WTC11 (cell line): ENCODE measurements around a stretch of chr14.

- PRO-cap = no peak
Measured at GRCh38 chr14:76257903-76258540, 106.3 kb downstream of the GPATCH2L start.

- PRO-cap = no peak
Measured at GRCh38 chr14:76348787-76349372, 27.1 kb upstream of the ESRRB start.

DNA sequence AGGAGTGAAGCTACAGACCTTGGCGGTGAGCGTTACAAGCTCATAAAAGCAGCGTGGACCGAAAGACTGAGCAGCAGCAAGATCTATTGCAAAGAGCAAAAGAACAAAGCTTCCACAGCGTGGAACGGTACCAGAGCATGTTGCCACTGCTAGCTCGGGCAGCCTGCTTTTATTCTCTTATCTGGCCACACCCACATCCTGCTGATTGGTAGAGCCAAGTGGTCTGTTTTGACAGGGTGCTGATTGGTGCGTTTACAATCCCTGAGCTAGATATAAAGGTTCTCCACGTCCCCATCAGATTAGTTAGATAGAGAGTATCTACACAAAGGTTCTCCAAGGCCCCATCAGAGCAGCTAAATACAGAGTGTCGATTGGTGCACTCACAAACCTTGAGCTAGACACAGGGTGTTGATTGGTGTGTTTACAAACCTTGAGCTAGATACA, 160.2 kb downstream of the ESRRB start:
- PRO-cap = no peak

- PRO-cap = no peak
Measured at GRCh38 chr14:76640634-76641426, 120.4 kb upstream of the VASH1 start.

DNA sequence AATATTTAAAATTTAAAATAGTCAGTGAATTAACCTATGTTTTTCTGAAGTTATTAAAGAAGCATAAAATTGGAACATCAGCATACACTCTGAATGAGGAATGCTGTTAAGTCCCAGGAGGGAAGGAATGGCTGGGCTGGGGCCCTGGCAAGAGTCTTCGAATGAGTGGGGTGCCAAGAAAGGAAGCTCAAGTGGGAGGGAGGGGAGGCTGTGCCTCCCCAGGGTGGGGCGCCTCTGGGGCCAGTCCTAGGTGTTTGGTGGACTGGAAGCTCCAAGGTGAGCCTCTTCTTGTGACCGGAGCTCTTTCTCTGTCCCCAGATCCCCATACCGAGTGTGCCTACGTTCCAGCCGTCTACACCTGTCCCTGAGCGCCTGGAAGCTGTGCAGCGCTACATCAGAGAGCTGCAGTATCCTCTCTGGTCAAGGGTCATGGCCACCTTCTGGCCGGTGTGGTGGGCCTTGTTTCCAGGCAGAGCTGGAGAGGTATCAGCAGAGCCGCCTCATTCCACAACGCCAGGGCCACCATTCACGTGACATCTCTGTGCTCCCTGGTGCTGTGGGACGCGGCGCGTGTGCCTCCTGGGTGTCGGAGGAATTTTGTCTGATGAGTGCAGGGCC, 8.5 kb downstream of the VASH1 start:
- PRO-cap = no peak

DNA sequence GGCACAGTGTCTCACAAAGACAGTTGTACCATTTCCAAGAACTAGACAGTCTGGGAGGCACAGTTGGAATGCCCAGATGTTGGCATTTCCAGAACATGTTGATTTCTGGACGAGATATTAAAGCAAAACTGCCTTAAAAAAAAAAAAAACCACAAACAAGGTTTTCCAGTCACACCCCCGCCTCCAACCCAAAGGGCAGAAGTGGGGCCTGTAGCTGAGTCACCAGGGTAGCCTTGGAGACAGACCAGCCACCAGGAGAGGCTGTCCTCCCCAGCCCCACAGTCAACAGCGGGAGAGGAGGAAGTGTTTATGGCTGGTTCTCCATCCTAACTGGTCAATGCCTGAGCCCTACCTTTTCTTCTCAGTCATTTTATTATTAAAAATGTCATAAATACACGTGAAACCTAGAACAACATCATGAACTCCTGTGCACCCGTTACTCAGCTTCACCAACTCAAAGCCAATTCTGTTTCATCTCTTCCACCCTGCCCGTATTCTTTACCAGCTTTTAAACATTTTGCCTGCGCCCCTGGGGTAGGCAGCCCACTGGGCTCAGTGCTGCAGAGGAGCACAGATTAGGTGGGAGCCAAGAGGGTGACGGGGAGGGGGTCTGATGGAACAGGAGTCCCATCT, 12.3 kb downstream of the VASH1 start:
- PRO-cap = no peak

DNA sequence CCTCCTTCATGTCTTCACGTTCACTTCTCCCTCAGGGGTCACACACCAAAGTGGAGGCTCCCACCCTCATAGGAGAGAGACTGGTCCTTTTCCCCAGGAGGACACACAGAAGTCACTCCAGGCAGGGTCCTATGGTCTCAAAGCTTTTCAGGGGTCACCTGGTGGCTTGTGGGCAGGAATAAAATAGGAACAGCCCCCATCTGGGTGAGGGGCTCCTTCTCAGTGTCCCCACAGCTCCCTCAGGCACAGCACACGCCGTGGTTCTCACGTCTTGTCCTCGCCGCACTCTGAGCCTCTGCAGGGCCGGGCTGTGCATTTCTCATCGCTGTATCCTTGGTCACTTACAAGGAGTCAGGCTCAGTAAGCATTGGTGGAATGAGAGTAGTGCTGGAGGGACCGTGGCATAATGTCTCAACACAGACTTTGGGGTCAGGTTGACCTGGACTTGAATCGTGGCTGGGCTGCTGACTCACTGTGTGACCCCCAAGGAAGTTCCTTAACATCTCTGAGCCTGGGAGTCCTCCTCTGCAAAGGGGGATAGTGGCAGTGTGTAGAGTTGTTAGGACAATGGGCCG, 13.2 kb downstream of the VASH1 start:
- PRO-cap = no peak

DNA sequence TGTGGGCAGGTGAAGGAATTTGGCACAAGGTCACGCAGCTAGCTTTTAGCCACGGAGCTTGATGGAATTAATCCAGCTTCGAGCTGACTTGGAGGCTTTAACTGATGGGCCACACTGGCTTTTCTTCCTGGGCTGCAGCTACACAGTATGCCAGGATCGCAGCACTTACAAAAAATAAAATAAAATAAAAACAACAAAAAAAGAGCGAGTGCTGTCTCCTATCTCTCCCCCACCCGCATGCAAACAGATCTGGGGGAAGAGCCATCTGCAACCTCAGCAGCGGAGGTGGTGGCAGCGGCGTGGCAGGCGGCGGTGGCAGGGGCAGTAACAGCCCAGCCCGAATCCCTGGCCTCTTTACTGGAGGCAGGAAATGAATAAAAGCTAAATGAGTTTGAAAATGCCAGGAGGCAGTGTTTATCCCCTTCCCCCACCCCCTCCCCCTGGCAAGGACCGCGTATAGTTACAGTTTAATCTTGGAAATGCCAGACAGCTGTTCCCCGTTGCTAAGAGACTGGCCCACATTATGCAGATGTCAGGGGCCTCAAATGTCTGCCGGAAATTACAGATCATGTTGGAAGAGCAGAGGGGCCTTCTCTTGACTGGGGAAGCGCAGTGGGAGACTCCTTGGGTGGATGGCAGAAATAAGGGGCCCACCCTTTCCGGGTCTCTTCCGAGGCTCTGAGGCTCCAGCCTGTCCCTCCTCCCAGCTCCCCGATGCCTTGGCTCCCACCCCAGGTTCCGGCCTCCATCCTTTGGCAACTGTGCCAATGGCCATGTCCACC, 93.6 kb downstream of the LRRC74A start:
- PRO-cap = unidirectional peak, minus-strand start at position 356 of the sequence

DNA sequence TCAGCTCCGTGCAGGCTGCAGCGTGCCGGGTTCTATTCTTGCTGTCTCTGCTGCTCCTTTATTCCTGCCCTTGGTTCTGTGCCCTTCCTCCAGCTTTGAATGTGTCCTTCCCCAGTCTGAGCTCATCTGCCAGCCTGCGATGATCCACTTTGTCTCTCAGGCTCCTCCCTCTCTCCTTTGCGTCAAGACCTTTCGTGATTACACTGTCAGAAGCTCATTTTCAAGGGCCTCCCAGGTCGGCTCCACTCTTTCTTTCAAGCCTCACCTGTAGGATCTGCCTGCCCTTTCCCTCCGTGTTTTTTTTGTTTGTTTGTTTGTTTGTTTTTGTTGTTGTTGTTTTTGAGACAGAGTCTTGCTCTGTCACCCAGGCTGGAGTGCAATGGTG, 98.5 kb downstream of the IRF2BPL start:
- PRO-cap = bidirectional peak, plus-strand start at position 215 of the sequence, minus-strand start at position 118 of the sequence

- PRO-cap = no peak
Measured at GRCh38 chr14:76960008-76960283, 68.6 kb downstream of the IRF2BPL start.

DNA sequence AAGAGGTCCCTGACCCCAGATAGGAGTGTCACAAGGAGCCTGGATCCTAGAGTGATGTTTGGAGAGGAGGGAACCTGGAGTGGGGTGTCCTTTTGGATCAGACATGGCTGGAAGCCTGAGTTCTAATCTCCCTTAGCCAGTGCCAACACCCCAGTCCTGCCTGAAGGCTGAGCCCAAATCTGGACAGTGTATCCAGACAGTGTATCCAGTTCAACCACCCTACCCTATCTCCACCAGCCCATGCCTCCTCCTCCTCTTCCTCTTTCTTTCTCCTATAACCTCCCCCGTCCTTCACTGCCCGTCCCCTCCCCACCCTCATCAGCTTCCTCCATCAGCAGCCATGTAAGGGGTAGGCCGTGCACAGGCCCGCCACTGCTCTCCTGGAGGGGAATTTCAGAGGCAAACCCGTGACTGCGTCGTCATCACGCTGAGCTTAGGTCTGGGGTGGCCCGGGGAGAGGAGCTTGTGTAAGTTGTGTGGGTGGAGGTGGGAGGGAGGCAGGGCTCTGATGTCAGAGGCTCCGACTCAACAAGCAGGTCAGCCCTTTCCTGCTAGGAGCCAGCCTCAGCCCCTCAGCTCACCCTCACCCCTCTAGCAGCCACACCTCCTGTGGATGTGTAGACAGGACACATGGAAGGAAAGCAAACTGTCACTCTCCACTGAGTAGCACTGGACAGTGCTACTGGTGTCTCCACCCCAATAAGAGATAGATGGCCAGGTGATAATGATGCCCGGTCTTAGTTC, 50.7 kb downstream of the IRF2BPL start:
- PRO-cap = no peak

GRCh38 chr14:77139331-77140306, 2.0 kb downstream of the ZDHHC22 start:
- PRO-cap = unidirectional peak, plus-strand start at chr14:77139747; bidirectional peak, plus-strand start at chr14:77140143, minus-strand start at chr14:77140013

- PRO-cap = no peak
Measured at GRCh38 chr14:77338079-77338758, 17.4 kb downstream of the GSTZ1 start.

DNA sequence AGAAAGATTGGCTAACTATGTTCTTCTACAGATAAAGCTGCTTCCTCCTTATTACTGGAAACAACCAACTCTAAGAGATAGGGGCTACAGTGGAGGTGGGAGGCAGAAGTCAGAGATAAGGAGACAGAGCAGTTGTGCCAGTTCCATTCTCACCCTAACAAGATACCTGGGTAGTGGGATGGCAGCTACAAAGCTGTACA, 16.1 kb downstream of the NOXRED1 start:
- PRO-cap = no peak

DNA sequence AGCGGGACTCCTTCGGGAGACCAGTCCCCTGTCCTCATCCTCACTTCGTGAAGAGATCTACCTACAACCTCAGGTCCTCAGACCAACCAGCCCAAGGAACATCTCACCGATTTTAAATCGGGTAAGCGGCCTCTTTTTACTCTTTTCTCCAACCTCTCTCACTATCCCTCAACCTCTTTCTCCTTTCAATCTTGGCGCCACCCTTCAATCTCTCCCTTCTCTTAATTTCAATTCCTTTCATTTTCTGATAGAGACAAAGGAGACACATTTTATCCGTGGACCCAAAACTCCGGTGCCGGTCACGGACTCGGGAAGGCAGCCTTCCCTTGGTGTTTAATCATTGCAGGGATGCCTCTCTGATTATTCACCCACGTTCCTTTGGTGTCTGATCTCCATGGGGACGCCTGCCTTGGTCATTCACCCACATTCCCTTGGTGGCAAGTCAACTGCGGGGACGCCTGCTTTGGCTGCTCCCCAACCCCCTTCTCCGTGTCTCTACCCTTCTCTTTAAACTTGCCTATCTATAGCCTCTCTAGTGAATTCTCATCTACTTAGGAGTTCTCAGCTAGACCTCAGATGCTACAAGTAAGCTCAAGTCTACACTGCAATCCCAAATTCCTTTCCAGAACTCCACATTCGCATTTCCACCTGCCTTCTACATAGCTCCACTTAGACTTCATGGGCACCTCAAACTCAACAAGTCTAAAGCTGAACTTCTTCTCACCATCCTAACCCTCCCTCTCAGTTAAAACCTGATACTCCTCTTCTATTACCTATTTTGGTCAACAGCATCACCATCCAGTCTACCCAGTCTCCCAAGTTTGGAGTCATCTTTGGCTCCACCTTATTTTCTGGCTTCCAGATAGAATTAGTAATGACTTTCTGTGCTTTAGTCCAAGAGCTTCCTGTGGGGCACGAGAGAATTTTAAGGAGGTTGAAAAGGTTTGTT, 14.6 kb downstream of the SPTLC2 start:
- PRO-cap = no peak

DNA sequence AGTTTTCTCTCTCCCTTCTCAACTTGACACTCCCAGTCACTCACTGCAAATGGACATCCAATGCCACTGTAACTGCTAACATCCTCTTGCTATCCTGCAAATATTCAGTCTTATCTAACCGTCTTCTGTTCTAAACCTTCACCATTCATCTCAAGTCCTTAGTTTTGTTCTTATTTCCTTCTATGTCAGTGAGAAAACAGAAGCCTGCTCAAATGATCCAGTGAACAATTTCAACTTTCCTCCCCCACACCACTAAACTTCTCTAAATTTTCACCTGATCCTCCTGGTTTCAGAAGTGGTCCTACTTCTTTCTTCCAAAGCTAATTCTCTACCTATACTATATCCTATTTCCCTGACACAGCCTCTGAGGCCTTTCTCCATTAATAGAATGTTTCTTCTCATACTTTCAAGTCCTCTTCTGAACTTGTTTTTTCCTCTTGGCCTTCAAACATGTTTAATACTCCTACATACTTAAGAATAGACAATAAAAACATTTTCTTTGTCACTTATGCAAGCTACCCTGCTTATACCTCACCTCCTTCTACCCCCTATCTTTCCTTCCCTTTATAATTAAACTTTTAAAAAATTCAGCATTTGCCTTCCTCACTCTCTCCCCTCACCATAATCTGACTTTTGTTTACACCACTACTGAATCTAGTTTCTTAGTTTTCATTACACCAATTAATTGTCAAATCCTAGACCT, 20.7 kb downstream of the ALKBH1 start:
- PRO-cap = no peak

DNA sequence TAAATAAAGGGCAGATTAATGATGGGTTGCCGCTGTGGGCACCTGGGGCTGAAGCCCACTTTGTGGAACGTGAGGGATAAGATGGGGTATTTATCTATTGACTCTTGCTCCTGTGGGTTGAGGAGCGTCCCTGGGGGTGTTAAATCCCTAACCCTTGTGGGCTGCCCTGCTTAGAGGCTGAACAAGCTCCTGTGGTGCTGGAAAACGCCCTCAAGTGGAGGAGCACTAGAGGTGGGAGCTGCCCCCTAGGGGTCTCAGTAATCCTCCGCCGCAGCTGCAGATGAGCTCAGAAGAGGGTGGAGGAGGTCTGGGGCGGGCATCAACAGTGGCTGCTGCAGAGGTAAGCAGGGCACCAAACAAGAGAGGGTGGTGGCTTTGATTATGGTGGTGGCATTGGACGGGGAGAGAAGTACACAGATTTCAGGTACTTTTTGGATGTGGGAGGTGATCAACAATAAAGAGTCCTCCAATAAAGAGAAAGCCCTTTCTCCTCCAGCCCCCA, 179.7 kb downstream of the ADCK1 start:
- PRO-cap = unidirectional peak, plus-strand start at position 289 of the sequence

DNA sequence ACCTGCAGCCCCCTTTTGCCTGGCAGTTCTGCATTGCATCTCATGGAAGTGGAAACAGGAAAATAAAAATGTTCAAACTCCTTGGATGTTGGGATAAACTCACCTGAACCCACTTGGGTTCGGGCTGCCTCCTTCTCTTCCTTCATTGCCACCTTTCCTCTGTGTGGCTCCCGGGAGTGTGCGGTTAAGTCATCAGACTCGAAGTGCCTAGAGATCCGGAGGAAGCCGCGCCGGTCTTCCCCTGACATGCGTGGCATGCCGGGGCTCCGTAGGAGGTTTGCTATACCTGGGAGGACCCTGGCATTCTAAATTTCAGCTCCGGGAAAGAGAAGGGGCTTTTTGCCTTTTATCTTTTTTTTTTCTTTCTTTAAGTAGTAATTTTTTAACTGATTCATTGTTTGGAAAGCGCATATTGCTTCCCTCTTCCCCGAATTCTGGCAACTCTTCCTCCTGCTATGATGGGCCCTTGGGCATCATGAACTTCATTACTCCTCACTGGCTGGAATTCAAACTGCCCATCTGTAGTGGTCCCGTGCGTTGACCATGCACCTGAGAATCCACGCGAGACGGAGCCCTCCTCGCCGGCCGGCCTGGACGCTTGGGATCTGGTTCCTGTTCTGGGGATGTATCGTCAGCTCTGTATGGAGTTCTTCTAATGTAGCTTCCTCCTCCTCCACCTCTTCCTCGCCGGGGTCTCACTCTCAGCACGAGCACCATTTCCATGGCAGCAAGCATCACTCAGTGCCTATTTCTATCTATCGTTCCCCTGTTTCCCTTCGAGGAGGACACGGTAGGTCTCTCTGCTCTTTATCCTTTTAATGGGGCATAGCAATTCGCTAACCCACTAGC, 931.3 kb downstream of the DIO2 start:
- PRO-cap = no peak

- PRO-cap = unidirectional peak, plus-strand start at chr14:80955019
Measured at GRCh38 chr14:80954656-80955111, 737 bp upstream of the TSHR start.

- PRO-cap = no peak
Measured at GRCh38 chr14:81435258-81436028, 35.3 kb upstream of the STON2 start.